Neural cell (in vitro differentiated cells): Measurements from ENCODE around the gene STAT1.

DNA sequence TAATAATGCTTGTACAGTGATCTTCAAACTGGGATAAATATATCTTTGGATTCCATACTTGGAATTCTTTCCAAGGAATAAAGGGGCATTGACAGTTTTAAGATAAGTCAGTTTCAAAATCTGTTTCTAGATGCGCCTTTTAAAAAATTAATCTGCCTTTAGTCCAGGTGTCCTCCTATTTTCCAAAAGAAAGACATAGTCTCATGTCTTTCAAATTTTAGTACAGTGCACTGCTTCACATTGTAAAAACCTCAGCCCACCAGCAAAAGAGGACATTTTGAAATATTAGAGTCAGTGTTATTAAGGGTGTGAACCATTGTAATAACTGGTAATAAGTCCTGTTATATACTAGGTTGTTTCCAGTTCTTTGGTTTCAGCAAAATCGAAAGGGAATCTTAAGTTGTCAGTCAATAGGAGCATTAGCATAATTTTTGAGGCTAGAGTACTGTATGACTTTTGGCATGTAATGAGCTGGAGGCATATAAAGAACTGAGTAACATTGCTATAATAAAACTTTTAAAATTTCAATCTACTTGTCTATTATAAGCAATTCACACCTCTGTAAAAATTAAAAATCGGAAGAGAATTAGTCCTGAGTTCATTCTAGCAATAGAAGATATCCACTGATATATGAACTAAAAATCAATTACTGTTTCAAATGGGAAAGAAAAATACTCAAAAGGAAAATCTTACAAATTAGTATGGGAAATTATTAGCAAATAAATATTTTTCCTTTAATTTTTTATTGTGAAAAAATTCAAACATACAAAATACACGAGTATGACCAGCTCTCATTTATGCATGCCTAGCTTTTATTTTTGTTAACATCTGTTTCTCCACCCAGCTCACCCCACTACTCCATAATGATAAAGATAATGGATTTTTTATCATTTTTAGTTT is 35.1 kb downstream of the GLS start:
- RAMPAGE, long total RNA, result no peak

- RAMPAGE, long total RNA, result no peak
Observed at GRCh38 chr2:190920555-190921388, 40.2 kb downstream of the GLS start.

- RAMPAGE, long total RNA, result no peak
Observed at GRCh38 chr2:190934858-190935442, 54.3 kb downstream of the GLS start.

- RAMPAGE, long total RNA, result no peak
Observed at GRCh38 chr2:190969208-190970265, 44.4 kb downstream of the STAT1 start.

DNA sequence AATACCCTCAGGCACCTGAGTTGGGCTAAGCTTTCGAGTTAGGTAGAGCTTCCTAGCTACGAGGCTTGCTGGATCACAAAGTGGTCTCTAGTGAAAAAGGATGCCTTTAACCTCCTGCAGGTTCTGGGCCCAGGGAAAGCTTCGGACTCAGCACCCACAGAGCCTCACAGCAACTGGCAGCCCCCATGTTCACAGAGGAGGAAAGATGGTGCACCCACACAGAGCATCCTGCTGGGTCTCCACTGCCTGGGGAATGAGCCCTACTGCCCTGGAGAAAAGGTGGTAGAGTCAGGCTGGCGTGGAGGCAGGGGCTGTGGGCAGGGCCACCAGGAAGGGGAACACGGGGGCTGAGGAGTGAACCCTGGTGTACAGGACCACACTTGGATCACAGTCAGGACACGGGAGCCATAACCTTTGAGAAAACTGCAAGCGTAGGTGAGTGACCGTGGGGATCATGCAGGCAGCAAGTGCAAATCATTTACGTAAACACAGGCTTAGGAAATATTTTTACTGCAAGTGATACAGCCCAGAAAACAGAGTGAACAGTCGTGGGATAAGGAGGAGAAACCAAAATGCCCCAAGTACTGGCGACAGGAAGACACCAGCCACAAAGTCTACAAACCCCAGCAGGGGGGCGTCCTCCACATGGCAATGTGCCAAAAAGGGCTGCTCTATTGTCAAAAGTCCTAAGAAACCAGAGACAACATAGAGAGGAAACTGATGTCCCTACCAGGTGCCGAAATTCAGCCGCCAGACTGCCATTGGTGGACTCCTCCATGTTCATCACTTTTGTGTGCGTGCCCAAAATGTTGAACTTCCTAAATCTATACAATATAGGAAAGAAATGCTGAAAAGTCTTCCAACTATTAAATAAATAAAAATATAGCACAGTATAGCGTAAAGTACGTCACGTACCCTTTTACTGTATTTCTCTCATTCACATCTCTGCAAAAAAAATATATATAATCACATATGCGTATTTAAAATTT is 27.6 kb downstream of the STAT1 start:
- RAMPAGE, long total RNA, result no peak

DNA sequence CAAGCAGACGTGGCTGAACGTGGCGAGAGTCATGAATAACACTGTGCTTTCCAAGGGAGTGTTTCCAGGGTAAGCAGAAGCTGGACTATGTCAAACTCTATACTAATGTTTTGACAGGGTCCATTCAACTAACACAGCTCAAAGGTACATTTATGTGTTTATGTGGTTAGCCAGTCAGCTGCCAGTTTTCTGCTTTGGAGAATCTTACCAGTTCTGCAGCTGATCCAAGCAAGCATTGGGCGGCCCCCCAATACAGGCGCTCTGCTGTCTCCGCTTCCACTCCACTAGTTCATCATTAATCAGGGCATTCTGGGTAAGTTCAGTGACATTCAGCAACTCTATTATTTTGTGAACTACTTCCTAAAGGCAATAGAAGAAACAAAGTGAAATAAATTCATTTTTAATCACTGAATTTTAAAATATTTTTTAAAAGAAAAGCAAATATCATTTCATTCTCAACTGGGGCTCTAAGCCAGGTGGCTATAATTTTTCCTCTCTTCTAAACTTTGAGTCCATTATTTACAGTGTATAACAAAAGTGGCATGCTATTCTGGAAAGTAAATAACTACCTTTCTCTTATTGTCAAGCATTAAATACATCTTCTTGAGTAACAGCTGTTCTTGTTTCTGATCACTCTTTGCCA is 16.2 kb downstream of the STAT1 start:
- RAMPAGE, long total RNA, result no peak

- RAMPAGE, long total RNA, result start-site peak on the minus strand at chr2:191014149-191014188, 40 and 33 reads in 2 replicates
Observed at GRCh38 chr2:191013723-191014265, at the start of gene STAT1. Gene STAT1 (minus strand): TSS chr2:191014171.

GRCh38 chr2:191166092-191166695 is 15.4 kb upstream of the STAT4 start:
- RAMPAGE, long total RNA, result no peak

DNA sequence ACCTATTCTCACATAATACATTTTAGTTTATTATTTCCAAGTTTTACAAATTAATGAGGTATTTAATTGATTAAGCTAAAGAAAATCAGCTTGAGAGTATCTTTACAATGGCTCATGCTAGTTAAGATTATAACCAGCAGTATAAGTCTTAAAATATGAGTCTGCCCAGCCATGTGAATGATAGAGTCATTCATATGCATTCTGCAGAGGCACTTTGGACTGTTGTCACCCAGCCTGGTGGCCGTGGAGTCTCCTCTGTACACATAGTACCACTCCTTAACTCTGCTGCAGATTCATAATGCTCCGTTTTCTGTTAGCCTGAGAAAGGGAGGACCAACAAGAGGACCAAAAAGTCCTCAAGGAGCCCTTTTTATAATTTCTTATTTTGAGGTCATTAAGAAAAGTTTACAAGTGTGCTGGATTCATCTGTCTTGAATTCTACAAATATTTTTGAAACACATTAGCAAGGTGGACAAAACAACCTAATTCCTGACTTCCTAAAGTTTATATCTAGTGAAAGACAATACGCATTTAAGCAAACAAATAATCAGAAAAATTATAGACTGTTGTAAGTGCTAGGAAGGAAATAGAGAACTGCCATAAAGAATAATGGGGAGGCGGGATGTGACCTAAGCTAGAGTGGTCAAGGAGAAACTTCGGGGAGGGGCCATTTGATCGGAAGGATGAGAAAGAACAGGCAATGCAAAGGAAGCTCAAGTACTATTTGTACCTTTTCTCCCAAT is 149.0 kb downstream of the MYO1B start:
- RAMPAGE, long total RNA, result no peak

DNA sequence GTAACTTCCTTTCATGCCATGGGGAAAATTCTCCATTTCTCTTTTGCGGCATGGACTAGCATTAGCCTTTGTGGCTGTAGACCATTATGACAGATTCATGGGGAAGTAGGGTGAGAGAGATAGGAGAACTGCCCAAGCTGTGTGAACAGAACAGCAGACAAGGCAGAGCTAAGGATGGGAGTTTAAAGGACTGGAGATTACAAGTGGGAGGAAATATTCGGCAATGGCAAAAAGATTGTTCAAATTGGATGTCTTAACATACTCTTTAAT is 191.5 kb downstream of the MYO1B start:
- RAMPAGE, long total RNA, result no peak

GRCh38 chr2:191441774-191442220 is 196.6 kb downstream of the MYO1B start:
- RAMPAGE, long total RNA, result no peak

DNA sequence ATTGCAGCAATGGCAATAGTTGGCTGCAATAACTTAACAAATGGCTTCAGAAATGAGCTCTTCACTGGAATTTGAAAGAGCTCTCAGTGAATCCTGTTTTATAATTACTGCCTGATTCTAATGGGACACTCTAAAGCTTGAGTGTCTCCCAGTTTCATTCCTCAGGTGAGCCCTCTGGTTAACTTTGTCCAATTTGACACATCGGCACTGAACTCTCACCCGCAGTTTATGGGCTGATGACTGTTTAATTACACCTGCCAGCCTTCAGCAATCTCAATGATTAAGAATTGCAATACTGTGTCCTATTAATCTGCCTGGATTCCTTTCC is 110.8 kb upstream of the NABP1 start:
- RAMPAGE, long total RNA, result no peak

DNA sequence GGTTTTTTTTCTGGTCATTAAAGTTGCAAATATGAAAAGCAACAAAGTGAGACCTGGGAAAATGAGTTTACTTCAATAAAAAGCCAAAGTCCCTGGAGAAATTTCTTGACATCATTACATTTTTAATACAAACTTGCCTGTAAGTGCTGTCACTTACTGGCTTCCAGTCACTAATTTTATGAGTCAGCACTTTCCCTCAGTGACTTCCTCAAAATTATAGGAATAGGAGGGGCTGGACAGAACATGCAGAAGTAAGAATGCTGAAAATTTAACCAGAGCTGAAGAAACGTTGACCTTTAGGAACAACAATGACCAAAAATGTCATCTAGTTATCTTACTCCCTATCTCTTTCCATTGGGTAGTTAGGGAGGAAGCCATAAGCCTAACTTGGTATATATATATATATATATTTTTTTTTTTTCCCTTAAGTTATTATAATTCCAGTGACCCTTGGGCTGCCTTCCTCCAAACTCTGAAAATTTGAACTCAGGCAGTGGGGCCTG is 106.5 kb upstream of the NABP1 start:
- RAMPAGE, long total RNA, result no peak

DNA sequence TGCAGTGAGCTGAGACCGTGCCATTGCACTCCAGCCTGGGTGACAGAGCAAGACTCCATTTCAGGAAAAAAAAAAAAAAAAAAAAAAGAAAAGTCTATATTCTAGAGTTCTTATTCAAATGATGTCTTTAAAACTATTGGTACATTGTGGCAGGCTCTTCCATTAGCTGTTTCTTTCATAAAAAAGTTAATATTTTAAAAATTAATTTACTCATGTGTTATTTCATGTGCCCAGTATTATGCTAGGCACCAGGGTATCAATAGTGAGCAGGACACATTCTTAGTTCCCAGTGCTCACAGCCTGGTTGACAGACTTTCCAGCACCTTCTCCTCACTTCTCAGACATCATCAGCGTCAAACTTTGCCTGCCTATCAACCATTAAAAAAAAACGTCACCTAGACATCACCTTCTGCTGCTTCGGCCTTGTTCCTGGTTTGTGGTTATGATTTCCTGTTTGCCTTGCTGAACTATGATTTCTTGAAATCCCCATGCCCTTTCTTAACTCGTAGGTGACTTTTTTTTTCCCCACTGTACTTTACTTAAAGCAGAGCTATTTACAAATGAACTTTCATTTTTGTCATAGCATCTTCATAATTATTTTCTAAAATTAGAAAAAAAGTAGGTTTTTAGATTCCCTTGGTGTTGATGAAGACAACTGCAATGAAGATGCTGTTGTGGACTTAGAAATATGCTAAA is 60.4 kb upstream of the NABP1 start:
- RAMPAGE, long total RNA, result no peak

- RAMPAGE, long total RNA, result no peak
Observed at GRCh38 chr2:191637612-191638389, 40.1 kb upstream of the NABP1 start.

- RAMPAGE, long total RNA, result no peak
Observed at GRCh38 chr2:191679142-191679490, 1.2 kb downstream of the NABP1 start.

DNA sequence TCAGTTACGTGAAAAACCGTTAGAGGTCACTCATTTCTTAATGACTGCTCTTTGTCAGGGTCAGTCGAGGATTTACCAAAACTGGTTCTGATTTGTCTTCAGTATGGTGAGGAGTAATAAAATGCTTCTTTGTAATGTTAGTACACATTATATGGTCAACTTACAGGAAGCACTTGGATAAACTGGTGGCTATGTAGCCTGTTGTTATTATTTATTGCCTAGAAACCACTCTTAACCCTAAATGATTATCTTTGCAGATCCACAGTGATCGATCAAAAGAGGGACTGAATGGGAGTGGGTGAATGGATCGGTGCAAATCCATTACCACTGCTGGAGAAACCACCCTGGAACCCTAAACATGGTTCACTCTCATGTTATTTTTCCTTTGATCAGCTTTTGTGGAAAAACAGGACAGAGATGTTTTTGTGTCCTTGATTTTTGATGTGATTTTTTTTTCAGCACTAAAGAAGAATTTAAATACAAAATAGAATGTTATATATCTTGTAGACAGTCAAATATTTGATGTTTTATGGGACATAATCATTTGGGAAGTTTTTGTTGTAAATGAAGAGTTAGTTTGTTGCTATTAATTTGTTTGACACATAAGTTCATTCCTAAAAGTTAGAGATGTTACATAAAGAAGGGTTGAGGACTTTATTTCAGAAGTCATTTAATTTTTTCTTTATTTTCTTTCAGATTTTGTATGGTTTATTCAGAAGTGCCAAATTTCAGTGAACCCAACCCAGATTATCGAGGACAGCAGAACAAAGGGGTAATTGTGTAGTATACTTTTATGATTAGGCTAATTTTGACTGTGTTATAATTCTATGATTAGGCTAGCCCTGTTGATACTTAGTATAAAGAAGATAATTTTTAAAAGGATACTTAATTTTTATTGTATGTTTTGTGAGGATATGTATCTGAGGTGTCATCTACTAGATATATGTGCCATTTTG is 5.4 kb downstream of the NABP1 start:
- RAMPAGE, long total RNA, result no peak

DNA sequence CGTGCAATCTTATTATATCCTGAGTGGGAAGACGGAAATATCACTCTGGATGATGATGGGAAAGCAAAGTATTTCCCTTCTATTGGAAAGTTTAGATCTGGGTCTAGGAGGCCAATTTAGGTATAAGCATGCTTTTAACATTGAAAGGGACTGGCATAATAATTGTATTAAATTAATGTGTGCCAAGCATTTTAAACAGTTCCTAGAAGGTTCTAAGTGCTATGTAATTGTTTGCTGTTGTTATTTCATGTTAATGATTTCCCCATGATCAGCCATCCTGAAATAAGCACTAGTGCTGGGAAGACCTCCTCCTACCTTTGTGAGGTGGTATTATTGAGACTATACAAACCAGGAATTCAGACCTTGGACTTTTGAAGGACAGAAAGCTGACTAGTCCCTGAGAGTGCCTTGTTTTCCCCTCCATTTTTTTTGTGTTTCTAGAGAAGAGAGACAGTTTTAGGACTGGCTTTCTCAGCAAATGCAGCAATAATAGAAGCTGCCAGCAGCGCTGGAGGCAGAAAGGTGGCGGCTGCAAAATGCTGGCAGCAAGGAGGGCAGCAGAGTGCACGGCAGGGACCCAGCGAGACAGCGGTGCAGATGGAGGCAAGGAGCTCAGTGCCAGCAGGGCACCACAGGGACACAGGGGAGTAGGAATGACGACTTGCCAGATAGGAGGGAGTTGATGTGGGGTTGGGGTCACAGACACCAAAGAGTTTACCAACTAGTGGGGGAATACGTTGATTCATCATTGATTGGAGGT is 25.2 kb downstream of the NABP1 start:
- RAMPAGE, long total RNA, result no peak

- RAMPAGE, long total RNA, result no peak
Observed at GRCh38 chr2:191837449-191837762, 9.5 kb downstream of the CAVIN2 start.

GRCh38 chr2:191846087-191846851 is 619 bp downstream of the CAVIN2 start:
- RAMPAGE, long total RNA, result no peak